Endothelial cell of umbilical vein (primary cell): ENCODE measurements around the gene CDK3.

GRCh38 chr17:75511516-75512615 lies 3.5 kb downstream of the CASKIN2 start:
- PRO-cap = no peak
CAGE:
- cytosol, long polyA minus RNA = no peak
- cytosol, long polyA plus RNA = no peak
- long polyA plus RNA = no peak
- nucleus, long polyA minus RNA = no peak
- nucleus, long polyA plus RNA = no peak

- PRO-cap = unidirectional peak, plus-strand start at chr17:75514983
CAGE:
- cytosol, long polyA minus RNA = no peak
- cytosol, long polyA plus RNA = no peak
- long polyA plus RNA = no peak
- nucleus, long polyA minus RNA = no peak
- nucleus, long polyA plus RNA = no peak
These were observed 564 bp downstream of the CASKIN2 start for GRCh38 chr17:75514751-75515195.

DNA sequence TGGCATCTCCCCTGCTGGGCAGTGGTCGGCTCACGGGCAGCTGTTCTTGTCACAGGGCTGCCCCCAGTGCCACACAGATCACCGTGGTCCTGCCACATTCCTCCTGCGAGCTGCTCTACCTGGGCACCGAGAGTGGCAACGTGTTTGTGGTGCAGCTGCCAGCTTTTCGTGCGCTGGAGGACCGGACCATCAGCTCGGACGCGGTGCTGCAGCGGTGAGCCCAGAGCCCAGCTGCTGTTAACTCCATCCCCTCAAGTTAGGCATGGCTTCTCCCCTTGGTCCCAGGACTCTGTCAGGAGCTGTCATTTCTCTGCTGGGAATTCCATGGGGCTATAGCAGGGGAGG lies 28.4 kb upstream of the MYO15B start:
- PRO-cap = no peak
CAGE:
- cytosol, long polyA minus RNA = no peak
- cytosol, long polyA plus RNA = no peak
- long polyA plus RNA = no peak
- nucleus, long polyA minus RNA = no peak
- nucleus, long polyA plus RNA = no peak

DNA sequence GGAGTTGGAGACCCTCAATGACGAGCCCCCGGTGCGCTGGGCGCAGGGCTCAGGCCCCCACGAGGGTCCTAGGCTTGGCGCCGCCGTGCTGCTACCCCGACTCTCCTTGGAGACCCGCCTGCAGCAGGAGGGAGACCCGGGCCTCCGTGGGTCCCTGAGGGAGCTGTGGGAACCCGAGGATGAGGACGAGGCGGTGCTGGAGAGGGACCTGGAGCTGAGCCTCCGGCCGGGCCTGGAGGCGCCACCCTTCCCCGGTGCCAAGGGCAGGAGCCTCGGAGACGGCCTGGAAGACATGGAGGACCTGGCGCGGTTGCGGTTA lies 2.3 kb downstream of the MYO15B start:
- PRO-cap = no peak
CAGE:
- cytosol, long polyA minus RNA = no peak
- cytosol, long polyA plus RNA = no peak
- long polyA plus RNA = no peak
- nucleus, long polyA minus RNA = no peak
- nucleus, long polyA plus RNA = no peak

- PRO-cap = no peak
CAGE:
- cytosol, long polyA minus RNA = no peak
- cytosol, long polyA plus RNA = no peak
- long polyA plus RNA = no peak
- nucleus, long polyA minus RNA = no peak
- nucleus, long polyA plus RNA = no peak
These were observed 22.2 kb upstream of the SMIM5 start for GRCh38 chr17:75611038-75611473.

GRCh38 chr17:75642784-75643776 lies 3.0 kb upstream of the SMIM6 start:
- PRO-cap = no peak
CAGE:
- cytosol, long polyA minus RNA = no peak
- cytosol, long polyA plus RNA = no peak
- long polyA plus RNA = no peak
- nucleus, long polyA minus RNA = no peak
- nucleus, long polyA plus RNA = no peak

- PRO-cap = no peak
CAGE:
- cytosol, long polyA minus RNA = no peak
- cytosol, long polyA plus RNA = no peak
- long polyA plus RNA = no peak
- nucleus, long polyA minus RNA = no peak
- nucleus, long polyA plus RNA = no peak
These were observed 721 bp upstream of the SMIM6 start for GRCh38 chr17:75645096-75645963.

DNA sequence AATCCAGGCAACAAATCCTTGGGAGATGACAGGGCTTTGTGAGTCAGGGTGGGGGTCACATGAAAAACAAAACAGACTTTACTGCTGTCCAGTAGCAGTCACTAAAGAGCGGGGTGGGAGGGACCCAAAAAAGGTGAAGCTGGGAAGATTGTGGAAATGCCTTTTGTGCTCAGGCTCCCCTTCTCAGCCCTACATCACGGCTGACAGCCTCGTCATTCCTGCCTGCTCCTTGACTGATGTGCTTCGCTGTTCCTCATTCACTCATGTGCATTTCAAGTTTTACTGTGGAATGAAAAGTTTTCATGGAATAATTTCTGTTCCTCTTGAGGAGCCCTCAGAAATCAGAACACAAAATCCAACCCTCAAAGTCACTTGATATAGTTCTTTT lies 6.5 kb downstream of the SAP30BP start:
- PRO-cap = no peak
CAGE:
- cytosol, long polyA minus RNA = no peak
- cytosol, long polyA plus RNA = no peak
- long polyA plus RNA = no peak
- nucleus, long polyA minus RNA = no peak
- nucleus, long polyA plus RNA = no peak

GRCh38 chr17:75722731-75723063 lies 1.4 kb downstream of the ITGB4 start:
- PRO-cap = no peak
CAGE:
- cytosol, long polyA minus RNA = no peak
- cytosol, long polyA plus RNA = no peak
- long polyA plus RNA = no peak
- nucleus, long polyA minus RNA = no peak
- nucleus, long polyA plus RNA = no peak

DNA sequence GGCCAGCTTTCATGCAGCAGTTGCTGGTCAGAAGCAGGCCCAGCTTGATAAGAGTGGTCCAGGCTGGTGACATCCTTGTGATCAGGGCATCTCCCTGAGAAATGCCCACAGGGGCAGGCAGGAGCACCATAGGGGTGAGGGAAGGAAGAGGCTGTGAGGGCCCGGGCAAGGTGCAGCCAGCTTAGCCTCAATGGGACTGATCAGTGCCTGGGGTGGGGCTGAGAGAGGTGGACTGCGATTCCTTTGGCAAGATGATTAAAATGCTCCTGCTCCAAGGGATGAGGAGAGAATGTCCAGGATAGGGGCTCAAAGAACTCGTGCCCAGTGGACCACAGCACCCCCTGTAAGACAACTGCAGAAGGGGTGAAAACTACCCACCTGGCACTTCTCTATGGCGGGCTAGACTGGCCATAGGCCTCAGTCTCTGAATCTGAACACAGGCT lies 5.0 kb downstream of the H3-3B start:
- PRO-cap = no peak
CAGE:
- cytosol, long polyA minus RNA = no peak
- cytosol, long polyA plus RNA = no peak
- long polyA plus RNA = no peak
- nucleus, long polyA minus RNA = no peak
- nucleus, long polyA plus RNA = no peak

GRCh38 chr17:75777611-75778074 lies 1.9 kb downstream of the H3-3B start:
- PRO-cap = no peak
CAGE:
- cytosol, long polyA minus RNA = no peak
- cytosol, long polyA plus RNA = no peak
- long polyA plus RNA = no peak
- nucleus, long polyA minus RNA = no peak
- nucleus, long polyA plus RNA = no peak

- PRO-cap = no peak
CAGE:
- cytosol, long polyA minus RNA = no peak
- cytosol, long polyA plus RNA = no peak
- long polyA plus RNA = no peak
- nucleus, long polyA minus RNA = no peak
- nucleus, long polyA plus RNA = no peak
These were observed 1.3 kb downstream of the UNK start for GRCh38 chr17:75785812-75786423.

DNA sequence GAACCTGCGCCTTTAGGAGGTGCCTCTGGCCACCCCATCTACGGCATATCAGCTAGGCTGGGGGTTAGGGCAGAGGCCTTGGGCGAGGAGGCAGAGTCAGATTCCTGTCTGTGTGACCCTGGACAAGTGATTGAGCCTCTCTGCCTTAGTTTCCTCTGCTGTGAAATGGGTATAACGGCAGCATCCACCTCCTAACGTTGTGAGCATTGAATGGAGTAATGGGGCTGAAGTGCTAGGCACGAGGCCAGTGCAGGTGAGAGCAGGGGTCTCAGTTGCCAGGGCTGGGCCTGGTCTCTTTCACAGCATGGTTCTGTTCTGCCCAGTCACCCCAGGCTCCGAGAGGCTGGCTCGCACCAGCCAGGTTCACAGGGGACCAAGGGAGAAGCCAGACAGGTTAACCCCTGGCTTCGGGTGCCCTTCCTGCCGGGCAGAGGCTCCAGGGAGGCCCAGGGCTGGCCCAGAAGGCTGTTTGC lies 24.0 kb downstream of the UNC13D start:
- PRO-cap = no peak
CAGE:
- cytosol, long polyA minus RNA = no peak
- cytosol, long polyA plus RNA = no peak
- long polyA plus RNA = no peak
- nucleus, long polyA minus RNA = no peak
- nucleus, long polyA plus RNA = no peak

DNA sequence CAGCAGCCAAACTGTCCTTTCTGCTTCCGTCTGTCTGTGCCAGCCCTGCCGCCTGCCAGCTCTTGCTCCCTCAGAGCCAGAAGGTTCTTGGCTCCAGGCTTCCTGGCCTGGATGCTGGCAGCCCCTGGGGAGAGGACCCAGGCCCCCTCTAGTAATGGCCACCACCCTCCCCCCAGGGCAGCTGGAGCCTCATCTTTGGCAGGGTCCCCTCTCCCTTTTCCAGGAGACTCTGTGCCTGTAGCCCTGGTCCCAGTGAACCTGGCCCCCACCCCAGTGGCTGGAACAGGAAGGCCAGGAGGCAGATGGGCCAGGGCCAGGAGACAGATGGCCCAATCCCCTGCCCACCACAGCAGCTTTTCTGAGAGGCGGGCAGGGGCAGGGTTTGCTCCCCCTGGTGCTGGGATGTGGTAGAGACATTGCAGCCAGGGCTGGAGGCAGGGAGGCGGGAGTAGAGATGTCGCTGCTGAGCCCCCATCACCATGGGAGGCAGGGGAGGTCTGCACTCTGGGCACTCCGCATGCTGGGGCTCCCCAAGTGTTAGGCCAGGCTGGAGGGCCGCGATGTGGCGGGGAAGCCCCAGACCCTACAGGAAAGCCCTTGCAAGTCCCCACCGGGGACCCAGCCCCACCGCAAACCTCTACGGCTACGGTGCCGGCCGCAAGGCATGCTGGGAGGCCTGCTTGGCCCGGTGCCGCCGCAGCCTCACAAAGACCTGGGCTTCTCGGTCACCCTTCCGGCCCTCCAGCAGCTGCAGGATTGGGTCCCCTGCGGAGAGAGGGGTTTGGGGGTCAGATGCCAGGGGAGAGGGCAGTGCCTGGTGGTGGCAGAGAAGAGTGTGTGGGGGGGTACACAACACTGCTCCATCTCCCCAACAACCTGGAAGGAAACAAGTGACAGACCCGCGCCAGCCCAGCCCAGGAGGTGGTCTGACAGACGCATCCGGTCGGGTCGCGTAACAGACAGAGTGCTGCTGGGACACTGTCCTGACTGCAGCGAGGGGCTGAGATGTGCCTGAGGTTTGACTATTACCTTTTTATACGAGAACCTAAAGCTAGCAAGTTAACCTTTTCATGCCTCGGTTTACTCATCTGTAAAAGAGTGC lies 16.5 kb downstream of the UNC13D start:
- PRO-cap = bidirectional peak, plus-strand start at position 416 of the sequence, minus-strand start at position 260 of the sequence; bidirectional peak, plus-strand start at position 720 of the sequence, minus-strand start at position 647 of the sequence
CAGE:
- cytosol, long polyA minus RNA = no peak
- cytosol, long polyA plus RNA = no peak
- long polyA plus RNA = no peak
- nucleus, long polyA minus RNA = no peak
- nucleus, long polyA plus RNA = no peak

DNA sequence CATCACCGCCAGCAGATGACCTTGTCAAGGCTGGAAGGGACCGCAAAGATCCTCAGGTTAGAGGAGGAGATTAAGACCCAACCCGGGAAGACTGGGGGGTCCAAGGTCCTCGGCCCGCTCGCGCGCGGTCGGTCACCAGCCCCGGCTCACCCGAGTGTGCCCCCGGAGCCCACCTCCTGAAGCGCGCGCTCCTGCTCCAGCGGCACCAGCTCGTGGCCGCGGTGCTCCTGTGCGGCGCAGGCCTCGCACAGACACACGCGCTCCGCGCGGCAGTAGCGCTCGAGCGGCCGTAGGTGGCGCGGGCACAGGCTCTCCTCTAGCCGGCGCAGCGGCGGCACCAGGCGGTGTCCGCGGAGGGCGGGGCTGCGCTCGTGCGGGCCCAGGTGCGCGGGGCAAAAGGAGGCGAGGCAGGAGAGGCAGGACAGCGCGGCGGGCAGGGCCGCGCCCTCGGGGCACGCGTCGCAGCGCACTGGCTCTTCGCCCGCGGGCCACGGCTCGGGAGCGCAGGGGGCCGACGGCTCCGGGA lies 617 bp downstream of the TRIM47 start:
- PRO-cap = bidirectional peak, plus-strand start at position 395 of the sequence, minus-strand start at position 158 of the sequence
CAGE:
- cytosol, long polyA minus RNA = no peak
- cytosol, long polyA plus RNA = no peak
- long polyA plus RNA = no peak
- nucleus, long polyA minus RNA = no peak
- nucleus, long polyA plus RNA = no peak

DNA sequence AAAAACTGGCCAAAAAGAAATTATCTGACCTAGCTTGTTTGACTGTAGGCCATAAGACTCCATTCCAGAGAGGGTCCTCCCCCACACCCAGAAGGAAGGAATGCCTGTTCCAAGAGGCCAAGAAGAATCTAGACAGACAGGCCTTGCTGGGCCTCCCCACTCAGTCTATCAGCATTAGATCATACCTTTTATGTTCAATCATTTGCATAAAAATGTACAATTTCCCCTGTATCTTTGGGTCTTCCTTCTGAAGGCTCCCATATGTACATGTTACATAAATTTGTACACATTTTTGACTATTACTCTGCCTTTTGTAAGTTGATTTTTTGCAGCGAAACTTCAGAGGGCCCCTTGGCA lies 3.0 kb downstream of the TEN1 start:
- PRO-cap = no peak
CAGE:
- cytosol, long polyA minus RNA = no peak
- cytosol, long polyA plus RNA = no peak
- long polyA plus RNA = no peak
- nucleus, long polyA minus RNA = no peak
- nucleus, long polyA plus RNA = no peak

DNA sequence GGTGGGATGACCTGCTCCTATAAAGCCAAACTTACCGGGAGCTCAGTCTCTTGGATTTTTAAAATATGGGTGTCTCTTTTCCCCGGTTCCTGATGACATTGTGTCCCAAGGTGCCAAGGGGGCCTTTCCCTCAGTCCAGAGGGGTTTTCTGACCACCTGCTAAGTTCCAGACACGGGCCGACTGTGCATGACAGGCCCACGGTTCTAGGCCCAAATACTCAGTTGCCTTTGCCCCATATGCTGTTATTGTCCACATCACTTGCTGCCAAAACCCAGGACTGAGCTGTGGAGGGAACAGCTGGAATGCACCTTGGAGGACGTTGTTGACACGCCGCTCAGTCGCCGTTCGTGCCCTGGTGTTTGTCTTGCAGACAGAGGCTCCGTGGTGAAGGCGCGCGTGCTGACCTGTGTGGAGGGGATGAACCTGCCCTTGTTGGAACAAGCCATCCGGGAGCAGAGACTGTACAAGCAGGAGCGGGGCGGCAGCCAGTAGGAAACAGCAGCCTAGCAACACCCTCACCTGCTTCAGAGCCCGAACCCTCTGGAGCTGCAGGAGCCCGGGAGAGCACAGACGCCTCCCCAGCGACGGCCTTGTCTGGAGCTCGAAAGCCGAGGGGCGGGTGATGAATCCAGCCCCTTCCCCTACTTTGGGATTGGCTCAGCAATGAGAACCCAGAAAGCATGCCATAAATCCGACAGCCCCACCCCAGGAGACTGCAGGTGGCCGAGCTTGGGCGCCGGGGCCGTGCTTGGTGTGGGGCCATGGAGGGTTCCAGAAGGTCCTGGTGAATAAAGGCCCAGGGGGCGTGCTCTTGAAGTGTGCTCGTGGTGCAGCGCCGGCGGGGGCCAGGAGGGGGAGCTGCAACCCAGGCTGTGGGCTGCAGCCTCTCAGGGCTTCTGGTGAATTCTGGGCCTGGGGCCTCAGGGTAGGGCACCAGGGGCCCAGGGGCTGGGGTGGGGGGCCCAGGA lies 601 bp upstream of the CDK3 start:
- PRO-cap = no peak
CAGE:
- cytosol, long polyA minus RNA = no peak
- cytosol, long polyA plus RNA = no peak
- long polyA plus RNA = no peak
- nucleus, long polyA minus RNA = no peak
- nucleus, long polyA plus RNA = no peak

DNA sequence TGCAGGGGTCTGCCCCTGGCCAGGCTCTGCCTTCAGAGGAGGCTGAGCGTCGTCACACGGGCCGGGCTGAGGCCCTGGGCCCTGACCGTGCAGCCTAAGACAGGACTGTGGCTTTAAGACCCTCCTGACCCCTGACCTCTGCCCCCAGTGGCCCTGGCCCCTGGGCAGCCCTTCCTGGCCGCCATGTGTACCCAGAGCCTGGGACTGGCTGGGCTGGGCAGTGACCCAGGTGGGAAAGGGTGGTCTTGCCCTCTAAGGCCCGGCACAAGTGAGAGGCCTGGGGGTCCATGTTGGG lies at the start of gene CDK3:
TSS of gene CDK3 (plus strand) at position 117 of the 295 bp plus-strand sequence.
- PRO-cap = no peak
CAGE:
- cytosol, long polyA minus RNA = no peak
- cytosol, long polyA plus RNA = no peak
- long polyA plus RNA = no peak
- nucleus, long polyA minus RNA = no peak
- nucleus, long polyA plus RNA = no peak

DNA sequence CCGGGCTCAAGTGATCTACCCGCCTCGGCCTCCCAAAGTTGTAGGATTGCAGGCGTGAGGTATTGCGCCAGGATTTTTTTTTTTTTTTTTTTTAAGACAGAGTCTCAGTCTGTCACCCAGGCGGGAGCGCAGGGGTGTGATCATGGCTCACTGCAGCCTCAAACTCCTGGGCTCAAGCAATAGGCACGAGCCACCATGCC lies 1.0 kb downstream of the EVPL start:
- PRO-cap = no peak
CAGE:
- cytosol, long polyA minus RNA = no peak
- cytosol, long polyA plus RNA = no peak
- long polyA plus RNA = no peak
- nucleus, long polyA minus RNA = no peak
- nucleus, long polyA plus RNA = no peak

DNA sequence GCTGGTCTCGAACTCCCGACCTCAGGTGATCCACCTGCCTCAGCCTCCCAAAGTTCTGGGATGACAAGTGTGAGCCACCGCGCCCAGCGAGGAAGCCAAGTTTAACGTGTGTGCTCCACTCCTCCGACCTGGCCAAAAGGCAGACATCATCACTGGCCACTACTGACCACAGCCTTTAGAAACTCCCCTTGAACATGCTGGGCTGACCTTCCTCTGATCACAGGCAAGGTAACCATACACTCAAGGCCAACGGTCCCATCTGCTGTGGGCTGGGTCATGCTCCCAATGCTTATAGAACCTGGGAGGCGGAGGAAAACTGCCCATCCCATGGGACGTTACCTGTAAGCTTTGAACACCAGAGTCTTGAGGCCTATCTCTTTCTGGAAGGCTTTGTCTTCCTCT lies 17.8 kb upstream of the EVPL start:
- PRO-cap = no peak
CAGE:
- cytosol, long polyA minus RNA = no peak
- cytosol, long polyA plus RNA = no peak
- long polyA plus RNA = no peak
- nucleus, long polyA minus RNA = no peak
- nucleus, long polyA plus RNA = no peak